Daoy (cell line): Measurements from ENCODE around the genes DYRK3 and CR1L.

GRCh38 chr1:205805233-205805760, 7.7 kb downstream of the SLC41A1 start:
- RAMPAGE, long total RNA: no peak

DNA sequence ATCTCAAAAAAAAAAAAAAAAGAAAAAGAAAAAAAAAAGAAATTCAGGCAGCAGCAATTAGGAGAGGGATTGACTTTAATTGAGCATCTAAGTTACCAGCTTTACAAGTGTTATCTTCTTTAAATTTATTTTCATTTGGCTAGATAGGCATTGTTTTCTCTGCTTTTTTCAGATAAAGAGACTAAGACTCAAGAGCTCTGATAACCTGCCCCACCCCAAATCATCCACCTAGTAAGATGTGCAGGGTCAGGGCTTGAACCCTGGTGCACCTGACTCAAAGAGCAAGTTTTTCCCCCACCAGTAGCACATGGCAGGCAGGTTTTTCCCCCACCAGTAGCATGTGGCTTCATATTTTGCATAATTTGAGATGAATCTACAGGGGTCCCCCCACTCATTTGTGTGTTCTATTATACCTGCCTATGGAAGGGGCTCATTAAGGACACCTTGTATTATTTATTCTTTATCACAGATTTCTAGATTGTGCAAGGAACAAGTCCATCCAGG, 12.9 kb upstream of the CTSE start:
- RAMPAGE, long total RNA: no peak

DNA sequence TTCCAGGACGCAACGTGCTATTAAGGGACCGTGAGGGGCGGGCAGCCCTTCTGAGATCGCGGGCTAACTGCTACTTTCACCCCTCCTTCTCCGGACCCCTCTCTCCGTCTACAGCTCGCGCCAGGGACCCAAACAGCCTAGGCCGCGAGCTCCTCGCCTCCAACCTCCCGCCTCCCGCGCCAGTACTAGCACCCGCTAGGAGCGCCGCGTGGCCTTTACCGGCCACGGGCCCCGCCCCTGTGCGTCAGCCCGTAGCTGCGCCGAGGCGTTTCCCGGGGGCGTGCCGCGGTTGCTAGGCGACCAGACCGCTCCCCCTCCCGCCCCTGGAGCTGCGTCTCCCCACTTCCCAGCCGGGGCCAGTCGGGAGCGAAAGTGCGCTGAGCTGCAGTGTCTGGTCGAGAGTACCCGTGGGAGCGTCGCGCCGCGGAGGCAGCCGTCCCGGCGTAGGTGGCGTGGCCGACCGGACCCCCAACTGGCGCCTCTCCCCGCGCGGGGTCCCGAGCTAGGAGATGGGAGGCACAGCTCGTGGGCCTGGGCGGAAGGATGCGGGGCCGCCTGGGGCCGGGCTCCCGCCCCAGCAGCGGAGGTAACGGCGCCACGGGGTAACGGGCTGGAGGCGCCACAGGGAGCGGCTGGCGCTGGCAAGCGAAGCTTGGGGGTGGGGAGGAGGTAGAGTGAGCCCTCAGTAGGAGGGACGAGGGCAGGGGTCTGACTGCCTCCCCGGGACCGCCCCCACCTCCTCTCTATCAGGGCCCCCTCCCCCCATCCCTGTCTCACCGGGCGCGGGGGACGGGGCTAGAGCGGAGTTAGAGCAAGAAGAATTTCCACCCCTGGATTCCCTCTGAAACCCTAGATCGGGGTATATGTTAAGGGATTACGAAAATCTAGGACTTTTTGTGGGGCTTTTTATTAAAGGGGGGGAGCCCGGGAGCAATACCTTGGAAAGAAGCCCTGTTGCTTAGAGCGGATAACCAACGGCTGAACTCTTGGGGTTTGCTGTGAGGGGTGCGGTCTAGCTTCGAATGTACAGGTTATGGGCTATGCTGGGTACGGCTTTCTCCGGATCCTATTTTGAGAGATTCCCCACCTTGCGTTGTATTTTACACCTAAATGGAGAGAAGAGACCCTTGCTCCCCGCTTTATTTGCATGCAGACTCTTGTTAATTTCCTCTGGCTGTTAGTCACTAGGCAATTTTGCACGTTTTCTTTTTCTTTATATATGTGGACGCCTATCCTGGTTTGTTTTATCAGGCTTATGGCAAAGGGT, at the start of gene DYRK3:
Gene DYRK3 (plus strand): TSS at position 342 of the 1,267 bp plus-strand sequence.
- RAMPAGE, long total RNA: no peak

DNA sequence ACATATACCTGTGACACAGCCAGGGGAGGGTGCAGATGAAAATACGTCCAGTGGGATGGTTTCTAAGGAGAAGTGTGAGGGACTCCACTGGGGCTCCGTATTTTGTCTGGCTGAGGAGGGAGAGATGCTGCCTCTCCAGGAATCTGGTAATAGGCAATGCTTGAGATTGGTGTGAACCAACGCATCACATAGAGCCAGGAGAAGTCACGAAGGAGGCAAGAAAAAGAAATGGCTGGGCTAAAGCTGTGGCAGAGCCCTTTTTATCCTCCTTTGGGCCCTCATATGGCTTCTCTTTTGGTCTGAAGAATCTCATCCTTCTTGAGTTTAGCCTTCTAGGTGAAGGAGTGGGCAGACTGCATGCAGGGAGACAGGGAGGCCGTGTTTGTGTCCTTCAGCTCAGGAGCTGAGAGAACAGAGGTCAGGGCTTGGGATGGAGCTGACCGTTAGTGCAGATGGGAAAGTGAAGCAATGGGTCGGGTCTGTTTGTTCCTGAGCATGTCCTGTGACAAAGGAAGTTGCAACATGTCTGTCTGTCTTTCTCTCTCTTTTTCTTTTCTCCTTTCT, 14.8 kb downstream of the MAPKAPK2 start:
- RAMPAGE, long total RNA: no peak

- RAMPAGE, long total RNA: no peak
These were observed 39.5 kb downstream of the MAPKAPK2 start for GRCh38 chr1:206724179-206724671.

- RAMPAGE, long total RNA: no peak
These were observed 10.5 kb upstream of the FCMR start for GRCh38 chr1:206932325-206932600.

- RAMPAGE, long total RNA: no peak
These were observed 1.5 kb downstream of the PIGR start for GRCh38 chr1:206944601-206945242.

DNA sequence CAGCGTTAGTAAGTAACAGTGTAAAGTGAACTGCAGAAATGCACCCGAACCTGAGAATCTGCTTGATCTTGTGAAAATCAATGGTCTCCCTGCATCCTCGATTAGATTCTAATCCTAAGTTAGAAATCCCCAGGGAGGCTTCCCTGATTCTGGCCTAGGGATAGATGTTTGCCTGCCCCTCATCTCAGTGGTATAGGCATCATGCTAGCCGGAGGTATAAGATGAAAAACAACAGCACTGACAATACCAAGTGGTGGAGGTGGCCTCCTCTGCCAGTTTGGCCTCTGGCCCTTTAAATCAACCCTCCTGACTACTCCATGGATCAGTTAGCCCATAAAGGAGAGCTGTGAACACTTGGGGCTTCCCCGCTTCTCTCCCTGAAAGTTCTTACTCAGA, 9.0 kb upstream of the PIGR start:
- RAMPAGE, long total RNA: no peak

GRCh38 chr1:207024745-207025899, 7.4 kb downstream of the C1orf116 start:
- RAMPAGE, long total RNA: no peak

GRCh38 chr1:207033258-207033732, 739 bp upstream of the C1orf116 start:
- RAMPAGE, long total RNA: no peak

DNA sequence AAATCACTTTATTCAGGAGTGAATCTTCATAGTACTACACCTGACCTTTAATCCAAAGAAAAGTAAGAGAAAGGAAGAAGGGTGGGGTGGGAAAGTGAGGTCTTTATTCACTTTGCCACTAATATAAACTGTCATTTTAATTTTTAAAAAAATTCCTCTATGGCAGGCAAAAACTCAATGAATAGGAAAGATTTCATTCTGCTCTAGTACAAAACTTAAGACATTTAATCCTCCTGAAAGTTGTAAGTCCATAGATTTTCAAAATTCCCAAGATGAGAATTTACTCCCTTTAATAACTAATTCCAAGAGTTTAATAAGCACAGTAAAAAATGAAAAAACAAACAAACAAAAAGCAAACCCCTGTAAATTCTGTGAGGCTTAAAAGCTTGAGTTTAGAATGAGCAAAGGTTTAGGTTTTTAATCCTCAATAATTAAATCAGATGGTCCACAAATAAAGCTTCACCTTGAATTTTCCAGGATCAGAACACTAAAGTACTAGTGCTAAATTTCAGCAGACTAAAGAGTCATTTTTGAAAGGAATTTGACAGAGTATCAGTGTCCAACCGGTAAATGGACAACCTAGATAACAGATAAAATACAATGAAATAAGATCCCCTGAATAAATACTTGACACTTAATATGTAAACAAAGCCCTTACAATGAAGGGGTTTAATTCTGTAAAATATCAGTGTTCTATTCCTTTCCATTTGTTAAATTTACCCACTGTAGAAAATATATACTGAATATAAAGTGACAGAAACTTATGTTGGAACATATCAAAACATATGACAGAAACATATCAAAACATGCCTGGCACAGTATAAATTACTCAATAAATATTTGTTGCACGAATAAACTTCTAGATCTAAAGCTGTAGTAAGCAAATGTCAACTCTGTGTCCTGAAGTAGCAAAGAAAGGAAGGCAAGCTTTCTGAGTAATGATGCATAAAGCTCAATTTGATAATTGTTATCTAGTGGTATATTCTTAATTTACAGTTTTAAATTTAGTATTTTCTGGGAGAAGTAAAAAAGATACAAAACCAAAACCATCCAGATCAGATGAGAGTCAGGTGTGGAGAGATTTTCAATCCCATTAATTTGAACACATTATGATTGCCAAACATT, 4.6 kb downstream of the YOD1 start:
- RAMPAGE, long total RNA: no peak

- RAMPAGE, long total RNA: no peak
These were observed 3.6 kb downstream of the C4BPA start for GRCh38 chr1:207107550-207108032.

- RAMPAGE, long total RNA: no peak
These were observed 5.0 kb downstream of the C4BPA start for GRCh38 chr1:207108979-207109451.

GRCh38 chr1:207298118-207298560, 23.3 kb upstream of the CD55 start:
- RAMPAGE, long total RNA: no peak

DNA sequence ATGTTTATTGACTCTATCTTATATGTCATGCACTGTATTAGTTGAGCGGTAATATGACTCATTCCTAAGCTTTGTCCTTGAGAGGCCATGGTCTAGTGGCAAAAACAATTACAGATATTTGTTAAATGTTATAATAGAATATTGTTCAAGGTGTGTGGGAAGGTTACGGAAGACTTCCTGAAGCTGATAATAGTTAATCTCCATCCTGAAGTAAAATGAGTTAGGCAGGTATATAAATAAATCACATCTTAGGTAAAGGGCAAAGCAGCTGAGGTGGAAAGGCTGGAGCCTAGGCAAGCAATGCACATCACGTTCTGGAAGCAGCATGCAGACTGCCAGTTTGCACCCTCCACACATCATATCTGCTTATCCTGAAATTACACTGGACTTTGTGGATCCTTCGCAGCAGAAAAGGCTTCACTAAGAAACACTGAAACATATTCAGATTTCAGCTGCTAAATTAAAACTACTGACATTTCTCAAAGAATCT, 16.4 kb upstream of the CD55 start:
- RAMPAGE, long total RNA: no peak

GRCh38 chr1:207644635-207645664, at the start of gene CR1L:
Gene CR1L, plus strand, starts transcription at chr1:207645133.
- RAMPAGE, long total RNA: no peak

GRCh38 chr1:207811459-207811848, 59.6 kb downstream of the CD46 start:
- RAMPAGE, long total RNA: no peak

- RAMPAGE, long total RNA: no peak
These were observed 74.8 kb downstream of the CD46 start for GRCh38 chr1:207826291-207827392.

- RAMPAGE, long total RNA: no peak
These were observed 74.3 kb downstream of the CD34 start for GRCh38 chr1:207836527-207837043.

GRCh38 chr1:207853353-207853721, 57.6 kb downstream of the CD34 start:
- RAMPAGE, long total RNA: no peak